H7 (cell line): ENCODE measurements around the genes TSPAN8 and GLIPR1L1.

DNA sequence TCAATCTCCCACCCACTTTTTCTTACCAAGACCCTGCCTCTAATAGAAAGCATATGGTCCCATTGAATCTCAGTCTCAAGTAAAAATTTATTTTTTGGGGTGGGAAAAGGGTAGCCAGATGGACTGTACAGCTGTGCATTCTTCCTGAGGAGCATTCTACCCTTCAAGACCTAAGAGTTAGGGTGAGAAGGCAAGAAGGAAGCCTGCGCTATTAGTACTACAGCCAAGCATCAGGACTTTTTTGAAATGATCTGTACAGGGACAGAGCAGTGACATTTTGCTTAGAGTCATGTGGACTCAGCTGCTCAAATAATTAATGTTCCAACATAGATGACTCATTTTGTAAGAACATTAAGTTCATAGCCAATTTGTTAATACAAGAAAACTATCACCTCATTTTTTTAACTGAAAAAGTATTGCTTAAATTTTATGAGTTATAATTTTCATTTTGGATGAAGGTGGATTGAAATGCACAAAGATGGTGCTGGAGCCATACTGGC, 92.5 kb downstream of the KCNMB4 start:
- RAMPAGE, long total RNA = no peak

DNA sequence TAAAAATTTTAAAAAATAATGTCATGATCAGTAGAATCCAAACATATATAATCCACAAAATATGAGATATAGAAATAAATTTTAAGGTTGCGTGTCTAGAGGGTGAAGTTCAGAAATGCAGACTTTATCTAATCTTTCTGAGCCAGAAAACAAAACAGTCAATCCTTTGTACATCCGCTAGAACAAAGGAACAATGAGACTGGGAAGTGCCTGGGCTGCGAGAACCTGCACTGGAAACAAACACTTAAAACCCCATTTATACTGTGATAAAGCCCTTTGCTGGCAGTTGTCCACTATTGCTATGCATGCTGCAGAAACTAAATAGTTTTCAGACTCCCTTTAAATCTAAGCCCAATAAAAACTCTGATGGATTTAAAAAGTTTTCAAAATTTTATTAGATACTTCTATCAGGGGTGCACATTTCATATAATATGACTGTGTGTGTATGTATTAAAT, 38.4 kb downstream of the PTPRB start:
- RAMPAGE, long total RNA = no peak

- RAMPAGE, long total RNA = no peak
Observed at GRCh38 chr12:70660653-70661520, 23.7 kb upstream of the PTPRB start.

- RAMPAGE, long total RNA = no peak
Observed at GRCh38 chr12:70661711-70662258, 24.6 kb upstream of the PTPRB start.

- RAMPAGE, long total RNA = no peak
Observed at GRCh38 chr12:70754105-70755031, 117.1 kb upstream of the PTPRB start.

DNA sequence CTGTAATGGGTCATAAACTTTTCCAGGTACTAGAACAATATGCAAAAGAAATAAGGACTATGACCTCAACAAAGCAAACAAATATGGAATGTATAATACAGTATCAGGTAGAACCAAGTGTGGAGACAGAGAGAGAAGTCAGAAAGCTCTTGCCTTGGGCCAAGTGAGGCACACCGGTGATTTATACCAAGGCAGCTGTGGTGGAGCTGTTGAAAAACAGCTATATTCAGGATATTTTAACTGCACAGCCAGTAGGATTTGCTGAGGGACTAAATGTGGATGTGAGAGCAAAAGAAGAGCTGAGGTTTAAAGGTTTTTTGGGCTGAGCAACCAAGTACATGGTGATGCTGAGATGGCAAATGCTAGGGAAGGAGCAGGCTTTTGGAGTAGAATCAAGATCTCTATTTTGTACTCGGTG, 116.2 kb downstream of the TSPAN8 start:
- RAMPAGE, long total RNA = no peak

DNA sequence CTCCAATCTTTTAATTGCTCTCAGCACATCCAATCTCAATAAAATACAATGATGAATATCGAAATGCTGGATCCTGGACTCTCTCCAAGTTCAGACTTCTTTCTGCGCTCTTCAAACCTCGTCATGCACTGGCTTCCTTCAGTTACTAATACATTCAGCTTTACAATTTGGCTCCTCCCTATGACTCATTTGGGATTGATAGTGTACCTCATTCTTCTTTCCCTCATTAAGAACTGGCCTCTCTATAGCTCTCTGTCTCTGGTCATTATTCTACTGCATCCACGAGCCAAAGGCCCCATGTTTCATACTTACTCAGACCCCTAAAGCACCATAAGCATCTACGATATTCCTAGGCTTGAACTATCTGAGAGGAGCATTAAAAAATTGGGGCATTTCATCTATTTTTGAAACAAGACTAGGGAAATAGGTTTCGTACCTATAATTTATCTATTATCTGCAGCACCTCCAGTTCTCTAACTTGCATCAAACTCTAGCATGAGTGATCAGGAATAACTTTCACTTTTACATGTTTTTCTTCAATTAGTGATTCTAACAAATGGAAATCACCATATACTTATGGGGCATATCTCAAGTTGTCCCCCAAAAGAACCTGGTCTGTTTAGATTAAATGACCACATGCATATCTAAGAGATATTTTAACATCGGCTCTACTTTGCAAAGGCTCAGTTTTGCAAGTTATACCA, 4.8 kb downstream of the TSPAN8 start:
- RAMPAGE, long total RNA = no peak

- RAMPAGE, long total RNA = no peak
Observed at GRCh38 chr12:71157517-71158228, at the start of gene TSPAN8. Gene TSPAN8, minus strand, starts transcription at chr12:71157999.

GRCh38 chr12:71161474-71161887, 3.7 kb upstream of the TSPAN8 start:
- RAMPAGE, long total RNA = no peak

GRCh38 chr12:71469283-71469731, 29.7 kb downstream of the LGR5 start:
- RAMPAGE, long total RNA = no peak

- RAMPAGE, long total RNA = no peak
Observed at GRCh38 chr12:71475175-71475633, 35.6 kb downstream of the LGR5 start.

DNA sequence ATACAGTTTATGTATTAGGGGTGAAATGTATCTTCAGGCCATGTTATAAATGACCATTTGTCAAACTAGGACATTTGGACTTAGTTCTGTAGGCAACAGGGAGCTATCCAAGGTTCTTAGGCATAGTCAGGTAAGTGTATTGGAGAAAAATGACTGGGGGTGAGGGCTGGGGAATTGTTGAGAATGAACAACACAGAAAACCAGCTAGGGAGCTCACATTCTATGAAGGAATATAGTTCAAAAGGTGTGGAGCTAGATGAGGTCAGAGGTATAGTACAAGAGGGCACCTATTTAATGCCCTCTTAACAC, 42.6 kb downstream of the TPH2 start:
- RAMPAGE, long total RNA = no peak

DNA sequence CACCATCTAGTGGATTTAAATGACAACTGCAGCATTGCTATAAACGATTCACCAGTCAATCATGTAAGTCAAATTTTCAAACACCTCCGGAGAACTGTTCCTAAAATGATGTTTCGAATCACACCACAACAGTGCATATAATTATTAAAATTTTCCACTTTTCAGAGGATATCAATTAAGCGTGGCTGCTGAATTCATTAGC, 339 bp upstream of the ATXN7L3B start:
- RAMPAGE, long total RNA = no peak

GRCh38 chr12:74953425-74953896, 256.2 kb downstream of the KCNC2 start:
- RAMPAGE, long total RNA = no peak

GRCh38 chr12:74964221-74964492, 245.5 kb downstream of the KCNC2 start:
- RAMPAGE, long total RNA = no peak

DNA sequence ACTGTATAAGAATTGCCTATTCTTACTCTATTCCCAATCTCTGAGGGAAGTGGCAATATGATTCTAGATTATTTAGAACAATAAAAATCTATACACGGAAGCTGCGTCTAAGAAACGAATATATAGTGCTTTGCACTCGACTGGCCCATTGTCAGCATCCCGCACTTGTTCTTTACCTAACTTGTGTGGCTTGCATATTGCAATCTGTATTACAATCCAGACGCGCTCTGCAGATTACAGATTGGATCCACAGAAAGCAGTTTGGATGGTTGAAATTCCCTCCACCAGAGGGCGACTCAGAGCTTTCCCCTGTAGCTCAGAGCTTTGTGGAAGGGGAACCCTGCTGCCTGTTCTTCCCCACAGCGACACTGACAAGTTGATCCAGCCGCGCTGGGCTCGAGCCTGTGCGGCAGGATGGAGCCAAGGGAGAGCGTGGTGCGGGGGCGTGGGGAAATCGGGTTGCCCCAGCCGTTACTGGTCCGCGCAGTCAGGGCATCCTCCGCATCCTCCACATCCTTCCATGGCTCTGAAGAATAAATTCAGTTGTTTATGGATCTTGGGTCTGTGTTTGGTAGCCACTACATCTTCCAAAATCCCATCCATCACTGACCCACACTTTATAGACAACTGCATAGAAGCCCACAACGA, at the start of gene GLIPR1L1:
TSS of gene GLIPR1L1 (plus strand) at position 462 of the 648 bp plus-strand sequence.
- RAMPAGE, long total RNA = no peak

DNA sequence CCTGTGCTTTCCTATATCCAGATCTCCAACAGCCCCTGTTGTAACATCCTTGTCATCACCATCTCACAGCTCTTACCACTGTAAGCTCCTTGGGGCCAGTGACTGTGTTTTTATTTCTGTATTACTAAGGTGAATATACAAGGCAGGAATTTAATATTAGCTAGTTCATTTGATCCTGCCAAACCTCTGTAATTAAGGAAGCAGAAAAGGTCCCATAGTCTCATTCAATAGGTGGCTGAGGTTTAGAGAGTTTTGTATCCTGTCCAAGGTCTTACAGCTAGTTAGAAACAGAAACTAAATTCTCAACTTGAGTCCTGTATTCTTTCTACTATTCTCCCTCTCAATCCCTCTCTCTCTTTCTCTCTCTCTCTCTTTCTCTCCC, 625 bp upstream of the GLIPR1 start:
- RAMPAGE, long total RNA = no peak

DNA sequence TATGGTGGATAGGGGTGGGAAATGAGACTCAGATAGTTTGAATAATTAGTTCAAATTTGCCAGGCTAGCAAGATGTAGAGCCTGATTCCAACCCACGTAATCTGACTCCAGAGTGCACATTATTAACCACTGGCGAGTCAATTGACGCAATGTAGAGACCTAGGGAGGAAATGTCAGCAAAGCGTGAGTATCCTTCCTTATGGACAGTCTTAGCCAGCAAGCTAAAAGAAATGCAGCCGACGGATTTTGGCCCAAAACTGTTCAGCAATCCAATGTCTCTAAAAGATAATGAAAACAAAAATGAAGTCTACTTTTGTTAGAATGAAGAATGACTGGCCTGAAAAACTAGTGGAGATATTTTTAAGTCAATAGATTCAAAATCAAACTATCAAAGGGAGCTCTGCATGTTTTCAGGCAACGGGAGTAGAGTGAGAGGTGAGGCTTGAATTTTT, 193.3 kb upstream of the KRR1 start:
- RAMPAGE, long total RNA = no peak

GRCh38 chr12:75979110-75979747, 105.3 kb downstream of the NAP1L1 start:
- RAMPAGE, long total RNA = no peak

GRCh38 chr12:76319469-76320070, 28.6 kb downstream of the BBS10 start:
- RAMPAGE, long total RNA = no peak